Prostate gland (tissue), 2 donors: ENCODE measurements around a stretch of chr5.

GRCh38 chr5:31525956-31526616 is 5.8 kb downstream of the DROSHA start:
- PRO-cap, result no peak
- RAMPAGE, long total RNA, 2 experiments, result no peak in any of the 2 experiments

DNA sequence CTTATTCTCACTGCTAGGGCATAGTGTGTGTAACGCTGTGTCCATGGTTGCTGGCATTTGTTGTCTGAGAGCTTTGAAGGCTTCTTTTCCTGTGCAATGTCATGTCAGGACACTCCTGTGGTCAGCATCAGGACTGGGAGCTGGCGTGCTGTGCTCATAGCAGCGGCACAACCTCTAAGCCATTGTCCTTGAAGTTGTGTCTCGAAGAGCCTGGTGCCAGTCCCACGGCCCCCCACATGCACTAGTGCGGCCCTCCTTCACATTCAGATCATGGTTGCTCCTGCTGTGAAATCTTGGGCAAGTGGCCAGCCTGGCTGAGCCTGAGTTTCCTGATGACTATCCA is 32.4 kb downstream of the PDZD2 start:
- PRO-cap, result no peak
- RAMPAGE, long total RNA, 2 experiments, result no peak in any of the 2 experiments

DNA sequence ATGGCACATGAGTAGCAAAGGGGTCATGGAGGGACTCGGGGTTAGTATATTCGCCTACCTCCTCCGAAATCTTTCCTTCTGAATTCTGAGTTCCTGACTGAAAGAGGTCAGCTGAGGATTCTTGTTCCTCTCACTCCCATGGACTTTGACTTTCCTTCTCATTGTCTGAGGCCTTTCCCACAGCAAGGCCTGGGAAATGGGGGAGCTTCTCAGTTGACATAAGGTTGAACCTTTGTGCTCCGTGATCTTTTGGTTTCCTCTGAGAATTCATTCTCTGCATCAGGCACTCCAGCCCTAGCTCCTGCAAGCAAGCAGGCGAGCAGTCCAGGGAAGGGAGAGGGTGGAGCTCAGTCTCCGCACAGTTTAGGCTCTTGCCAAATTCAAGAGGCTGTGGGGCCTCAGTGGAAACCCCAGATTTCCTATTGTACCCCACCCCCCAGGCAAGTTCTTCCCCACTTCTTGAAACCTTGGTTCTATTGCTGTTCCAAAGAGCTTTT is 147.1 kb downstream of the PDZD2 start:
- PRO-cap, result no peak
- RAMPAGE, long total RNA, 2 experiments, result no peak in any of the 2 experiments

- PRO-cap, result no peak
- RAMPAGE, long total RNA, 2 experiments, result no peak in any of the 2 experiments
Measured at GRCh38 chr5:31936605-31937117, 237.5 kb downstream of the GOLPH3 start.

DNA sequence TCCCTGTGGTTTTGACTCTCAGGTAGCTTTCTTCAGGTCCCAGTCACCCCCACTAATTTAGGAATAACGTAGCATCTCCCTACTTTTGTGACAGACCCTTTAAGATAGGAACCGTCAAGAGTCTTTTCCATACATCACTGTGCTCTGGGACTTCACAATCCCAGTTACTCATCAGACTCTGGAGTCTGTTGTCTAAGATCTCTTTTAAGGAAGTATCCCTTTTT is 143.1 kb downstream of the GOLPH3 start:
- PRO-cap, result no peak
- RAMPAGE, long total RNA, 2 experiments, result no peak in any of the 2 experiments

DNA sequence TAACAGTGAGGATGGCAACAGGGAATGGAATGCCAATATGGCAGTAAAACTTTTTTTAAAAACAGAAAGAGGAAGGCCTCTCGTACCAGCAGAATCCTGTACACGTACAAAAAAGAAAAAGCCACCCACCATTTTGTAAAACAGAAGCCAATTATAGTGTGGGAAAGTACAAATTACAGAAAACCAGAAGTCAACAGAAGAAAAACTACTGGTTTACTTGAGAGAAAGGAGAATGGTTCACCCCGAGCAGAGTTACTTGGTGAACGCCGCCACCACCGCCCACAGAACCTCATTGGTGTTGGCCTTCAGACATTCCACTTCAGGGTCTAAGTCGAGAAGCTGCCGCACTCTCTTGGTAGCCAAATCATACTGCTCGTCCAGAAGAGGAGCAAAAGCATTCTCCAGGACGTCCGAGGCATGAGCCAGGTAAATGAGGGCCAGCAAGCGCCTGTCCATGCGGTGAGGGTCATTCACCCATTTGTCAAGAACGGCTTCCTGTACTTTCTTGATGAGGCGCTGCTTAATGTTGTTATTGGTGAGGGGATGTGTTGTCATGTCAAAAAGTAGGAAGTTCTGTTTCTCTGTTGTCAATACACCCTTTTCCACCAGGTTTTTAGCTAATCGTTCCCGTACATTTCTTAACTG is 48.0 kb downstream of the GOLPH3 start:
- PRO-cap, result no peak
- RAMPAGE, long total RNA, 2 experiments, result no peak in any of the 2 experiments

- PRO-cap, result no peak
- RAMPAGE, long total RNA, 2 experiments, result no peak in any of the 2 experiments
Measured at GRCh38 chr5:32165271-32166306, 8.5 kb downstream of the GOLPH3 start.

DNA sequence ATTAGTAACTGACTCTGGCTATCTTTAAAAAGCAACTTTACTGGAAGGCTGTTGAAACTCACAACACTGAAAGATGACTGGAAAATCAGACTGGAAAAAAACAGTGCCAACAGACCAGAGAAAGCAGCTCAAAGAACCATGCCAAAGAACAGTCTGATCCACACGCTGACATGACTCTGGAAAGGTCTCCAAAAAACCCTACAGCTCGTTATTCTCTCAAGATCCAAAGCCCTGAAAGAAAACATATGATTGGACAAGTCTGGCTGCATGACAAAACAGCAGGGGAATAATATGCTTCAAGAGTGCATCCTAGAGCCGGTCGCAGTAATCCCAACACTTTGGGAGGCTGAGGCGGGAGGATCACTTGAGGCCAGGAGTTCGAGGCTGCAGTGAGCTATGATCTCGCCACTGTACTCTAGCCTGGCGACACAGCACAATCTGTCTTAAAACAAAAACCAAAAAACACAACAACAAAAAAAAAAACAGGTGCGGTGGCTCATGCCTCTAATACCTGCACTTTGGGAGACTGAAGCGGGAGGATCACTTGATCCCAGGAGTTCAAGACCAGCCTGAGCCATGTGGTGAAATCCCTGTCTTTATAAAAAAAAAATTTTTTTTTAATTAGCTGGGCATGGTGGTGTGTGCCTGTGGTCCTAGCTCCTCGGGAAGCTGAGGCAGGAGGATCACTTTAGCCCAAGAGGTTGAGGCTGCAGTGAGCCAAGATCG is 5.4 kb downstream of the GOLPH3 start:
- PRO-cap, result no peak
- RAMPAGE, long total RNA, 2 experiments, result no peak in any of the 2 experiments

GRCh38 chr5:32169238-32170339 is 4.5 kb downstream of the GOLPH3 start:
- PRO-cap, result no peak
- RAMPAGE, long total RNA, 2 experiments, result no peak in any of the 2 experiments

- PRO-cap, result unidirectional peak, plus-strand start at chr5:32225645
- RAMPAGE, long total RNA, 2 experiments, result no peak in any of the 2 experiments
Measured at GRCh38 chr5:32225317-32225852, 51.3 kb upstream of the GOLPH3 start.

DNA sequence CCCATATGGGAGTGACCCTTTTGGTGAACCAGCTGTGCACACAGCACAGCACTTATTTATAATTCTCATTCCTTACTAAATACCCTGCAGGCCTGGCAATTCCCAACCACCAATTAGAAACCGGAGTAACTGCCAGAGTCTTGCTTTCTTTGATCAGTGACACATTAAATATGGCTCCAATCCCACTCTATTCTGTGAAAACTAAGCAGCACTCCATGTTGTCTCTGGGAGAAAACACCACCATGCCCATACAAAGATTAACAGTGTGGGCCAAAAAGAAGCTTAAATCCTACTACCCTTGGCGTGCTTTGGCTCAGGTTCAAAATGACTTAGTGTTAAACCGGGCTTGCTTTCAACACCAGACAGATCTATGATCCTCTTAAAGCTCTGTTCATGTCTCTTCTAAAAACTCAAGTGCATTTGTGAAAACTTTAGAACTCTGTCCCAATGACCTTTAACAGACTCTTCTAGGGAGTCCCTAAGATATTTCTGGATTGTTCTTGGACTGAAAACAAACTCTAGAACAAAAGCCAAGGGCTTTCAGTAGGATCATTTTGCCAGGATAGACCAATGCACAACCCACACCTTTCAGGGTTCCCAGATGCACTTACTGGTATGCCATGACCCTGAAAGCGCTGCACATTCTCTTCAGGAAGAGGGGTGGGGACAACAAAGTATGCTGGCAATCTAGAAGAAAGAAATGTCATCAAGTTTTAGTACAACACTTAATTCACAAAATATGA is 57.5 kb downstream of the MTMR12 start:
- PRO-cap, result no peak
- RAMPAGE, long total RNA, 2 experiments, result no peak in any of the 2 experiments

GRCh38 chr5:32511886-32512085 is 67.2 kb upstream of the ZFR start:
- PRO-cap, result no peak
- RAMPAGE, long total RNA, 2 experiments, result no peak in any of the 2 experiments

DNA sequence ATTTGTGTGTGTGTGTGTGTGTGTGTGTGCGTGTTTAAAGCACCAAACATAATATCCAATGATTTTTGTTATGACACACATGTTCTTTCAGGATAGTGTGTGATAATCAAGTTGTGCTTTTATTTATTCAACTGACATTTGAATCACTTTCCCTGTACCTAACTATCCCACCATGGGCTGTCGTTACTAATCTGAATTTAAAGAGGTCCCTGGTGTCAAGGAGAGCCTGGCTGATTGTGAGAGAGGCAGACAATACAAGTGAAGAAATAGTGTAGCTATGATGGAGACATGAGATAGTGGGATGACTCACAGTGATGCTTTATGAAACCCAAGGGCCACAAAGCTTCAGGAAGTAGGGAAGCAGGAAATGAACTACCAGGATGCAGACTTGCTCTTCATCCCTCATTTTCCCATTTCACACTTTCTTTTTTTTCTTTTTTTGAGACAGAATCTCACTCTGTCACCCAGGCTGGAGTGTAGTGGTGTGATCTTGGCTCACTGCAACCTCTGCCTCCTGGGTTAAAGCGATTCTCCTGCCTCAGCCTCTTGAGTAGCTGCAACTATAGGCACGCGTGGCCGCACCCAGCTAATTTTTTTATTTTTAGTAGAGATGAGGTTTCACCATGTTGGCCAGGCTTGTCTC is 47.9 kb upstream of the SUB1 start:
- PRO-cap, result no peak
- RAMPAGE, long total RNA, 2 experiments, result no peak in any of the 2 experiments

- PRO-cap, result no peak
- RAMPAGE, long total RNA, 2 experiments, result no peak in any of the 2 experiments
Measured at GRCh38 chr5:32912995-32913575, 202.0 kb downstream of the NPR3 start.

DNA sequence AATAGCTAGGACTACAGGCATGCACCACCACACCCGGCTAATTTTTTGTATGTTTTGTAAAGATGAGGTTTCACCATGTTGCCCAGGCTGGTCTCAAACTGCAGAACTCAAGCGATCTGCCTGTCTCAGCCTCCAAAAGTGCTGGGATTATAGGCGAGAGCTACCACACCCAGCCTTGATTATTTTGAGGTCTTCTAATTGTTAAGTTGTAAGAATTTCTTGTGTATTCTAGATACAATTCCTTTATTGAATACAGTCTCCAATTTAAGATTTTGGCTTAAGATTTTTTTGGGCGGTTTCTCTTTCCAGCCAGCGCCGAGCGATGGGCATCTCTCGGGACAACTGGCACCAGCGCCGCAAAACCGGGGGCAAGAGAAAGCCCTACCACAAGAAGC is 278.9 kb upstream of the TARS1 start:
- PRO-cap, result no peak
- RAMPAGE, long total RNA, 2 experiments, result start-site peak on the plus strand in 2 of 2 experiments, centred at positions 300 to 310 of the sequence, 10 to 133 reads per replicate

DNA sequence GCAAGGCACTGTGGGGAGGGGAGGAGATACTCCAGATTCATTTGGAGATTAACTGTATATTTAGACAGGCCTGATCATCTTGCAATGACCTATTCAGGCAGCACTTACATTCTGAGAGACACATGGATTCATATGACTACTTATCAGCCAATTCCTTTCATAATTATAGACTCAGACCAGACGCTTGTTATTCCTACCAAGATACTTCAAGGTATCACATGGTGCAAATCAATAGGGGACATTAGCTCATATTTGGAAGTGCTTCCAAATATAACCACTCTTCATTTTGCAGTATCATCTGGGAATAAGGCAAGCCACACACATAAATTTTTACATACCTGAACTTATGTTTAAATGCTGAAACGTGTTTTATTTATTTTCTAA is 153.5 kb upstream of the TARS1 start:
- PRO-cap, result no peak
- RAMPAGE, long total RNA, 2 experiments, result no peak in any of the 2 experiments

GRCh38 chr5:33446457-33446656 is 5.6 kb downstream of the TARS1 start:
- PRO-cap, result no peak
- RAMPAGE, long total RNA, 2 experiments, result no peak in any of the 2 experiments

DNA sequence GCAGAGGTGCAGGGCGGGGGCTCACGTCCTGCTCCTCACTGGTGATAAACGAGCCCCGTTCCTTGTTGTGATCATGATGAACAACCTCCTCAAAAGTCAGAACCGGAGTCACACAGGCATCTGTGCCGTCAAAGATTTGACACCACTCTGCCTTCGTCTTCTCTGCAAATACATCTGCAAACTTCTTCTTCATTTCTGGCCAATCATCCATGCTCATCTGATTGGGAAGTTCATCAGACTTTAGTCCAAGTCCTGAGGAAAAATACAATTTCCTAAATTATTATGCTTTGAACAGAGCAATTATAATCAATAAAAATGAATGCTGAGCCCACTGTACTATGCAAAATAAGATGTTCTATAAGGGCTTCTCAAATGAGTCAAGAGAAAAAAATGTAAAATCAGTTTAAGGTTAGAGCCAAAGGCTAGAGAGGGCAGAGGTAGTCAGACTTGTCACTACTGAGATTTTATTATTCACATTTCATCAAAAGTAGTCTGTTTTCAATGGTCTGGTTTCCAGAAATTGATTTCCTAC is 4.8 kb upstream of the SLC45A2 start:
- PRO-cap, result no peak
- RAMPAGE, long total RNA, 2 experiments, result no peak in any of the 2 experiments

- PRO-cap, result no peak
- RAMPAGE, long total RNA, 2 experiments, result no peak in any of the 2 experiments
Measured at GRCh38 chr5:34485934-34486528, 170.1 kb upstream of the RAI14 start.

- PRO-cap, result no peak
- RAMPAGE, long total RNA, 2 experiments, result no peak in any of the 2 experiments
Measured at GRCh38 chr5:34490232-34490982, 165.7 kb upstream of the RAI14 start.